Daoy (cell line): ENCODE results near the genes ARRDC2, PDE4C and LSM4.

- RAMPAGE, long total RNA = no peak
Measured at GRCh38 chr19:18000914-18002028, 6.7 kb upstream of the ARRDC2 start.

DNA sequence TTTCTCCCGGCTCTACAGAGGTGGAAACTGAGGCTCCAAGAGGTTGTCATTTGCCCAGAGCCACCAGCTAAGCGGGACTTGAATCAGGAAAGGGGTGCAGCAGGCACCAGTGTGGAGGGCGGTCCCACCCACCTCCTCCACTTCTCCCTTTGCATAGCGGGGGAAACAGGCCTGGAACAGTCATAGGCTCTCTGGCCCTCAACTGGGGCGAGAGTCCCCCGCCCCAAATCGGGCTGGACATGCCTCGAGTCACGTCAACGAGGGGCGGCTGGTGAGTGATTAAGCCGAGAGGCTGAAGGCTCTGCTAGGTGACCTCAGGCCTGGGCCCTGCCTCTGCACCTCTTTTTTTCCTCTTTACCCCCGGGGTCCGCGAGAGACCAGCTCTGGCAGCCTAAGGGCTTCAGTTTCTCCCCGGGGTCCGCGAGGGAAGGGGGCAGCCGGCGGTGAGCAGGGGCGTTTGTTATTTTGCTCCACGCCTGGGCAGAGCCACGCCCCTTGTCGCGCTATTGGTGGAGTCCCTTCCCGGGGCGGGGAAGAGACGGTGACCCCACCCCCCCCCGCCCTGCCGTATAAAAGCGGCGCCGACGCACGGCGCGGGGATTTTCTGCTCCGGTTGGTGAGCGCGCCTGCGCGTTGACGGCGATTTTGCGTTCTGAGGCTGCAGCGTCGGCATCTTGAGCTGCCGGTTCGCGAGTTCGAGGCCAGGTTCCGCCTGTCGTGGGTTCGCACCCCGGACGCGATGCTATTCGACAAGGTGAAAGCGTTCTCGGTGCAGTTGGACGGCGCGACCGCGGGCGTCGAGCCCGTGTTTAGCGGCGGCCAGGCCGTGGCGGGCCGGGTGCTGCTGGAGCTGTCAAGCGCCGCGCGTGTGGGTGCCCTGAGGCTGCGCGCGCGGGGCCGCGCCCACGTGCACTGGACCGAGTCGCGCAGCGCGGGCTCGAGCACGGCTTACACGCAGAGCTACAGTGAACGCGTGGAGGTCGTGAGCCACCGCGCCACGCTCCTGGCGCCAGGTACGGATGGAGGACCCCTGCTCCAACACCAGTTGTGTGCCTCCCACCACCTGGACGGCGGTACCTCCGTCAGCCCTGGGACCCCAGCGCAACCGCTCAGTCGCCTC lies at the start of gene ARRDC2:
ARRDC2 (plus strand) TSS at position 599 of the 1,120 bp plus-strand sequence.
- RAMPAGE, long total RNA = no peak

DNA sequence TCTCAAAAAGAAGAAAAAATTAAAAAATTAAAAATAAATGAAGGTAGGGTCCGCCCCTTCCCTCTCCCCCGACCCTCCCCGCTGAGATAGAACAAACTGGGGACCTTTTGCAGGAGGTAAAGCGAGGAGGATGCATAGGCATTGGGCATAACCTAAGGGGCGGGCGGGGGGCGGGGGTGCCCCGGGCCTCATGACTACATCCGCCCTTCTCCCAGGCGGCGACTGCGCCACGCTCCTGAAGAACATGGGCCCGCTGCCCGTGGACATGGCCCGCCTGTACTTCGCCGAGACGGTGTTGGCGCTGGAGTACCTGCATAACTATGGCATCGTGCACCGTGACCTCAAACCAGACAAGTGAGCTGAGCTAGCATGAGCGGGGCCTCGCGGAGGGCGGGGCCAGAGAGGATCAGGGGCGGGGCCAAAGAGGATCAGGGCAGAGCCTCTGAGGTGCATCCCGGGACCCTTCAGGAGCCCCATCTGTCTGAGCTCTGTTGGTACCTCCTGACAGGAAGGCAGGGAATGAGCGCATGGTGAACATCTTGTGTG lies 21.2 kb upstream of the PIK3R2 start:
- RAMPAGE, long total RNA = no peak

- RAMPAGE, long total RNA = no peak
Measured at GRCh38 chr19:18174832-18175806, 1.5 kb downstream of the IFI30 start.

- RAMPAGE, long total RNA = no peak
Measured at GRCh38 chr19:18182891-18183366, 9.3 kb downstream of the IFI30 start.

GRCh38 chr19:18204972-18205471 lies 1.2 kb upstream of the RAB3A start:
- RAMPAGE, long total RNA = no peak

GRCh38 chr19:18225520-18226801 lies at the start of gene PDE4C:
Gene PDE4C (minus strand): TSS chr19:18226438.
- RAMPAGE, long total RNA = no peak

DNA sequence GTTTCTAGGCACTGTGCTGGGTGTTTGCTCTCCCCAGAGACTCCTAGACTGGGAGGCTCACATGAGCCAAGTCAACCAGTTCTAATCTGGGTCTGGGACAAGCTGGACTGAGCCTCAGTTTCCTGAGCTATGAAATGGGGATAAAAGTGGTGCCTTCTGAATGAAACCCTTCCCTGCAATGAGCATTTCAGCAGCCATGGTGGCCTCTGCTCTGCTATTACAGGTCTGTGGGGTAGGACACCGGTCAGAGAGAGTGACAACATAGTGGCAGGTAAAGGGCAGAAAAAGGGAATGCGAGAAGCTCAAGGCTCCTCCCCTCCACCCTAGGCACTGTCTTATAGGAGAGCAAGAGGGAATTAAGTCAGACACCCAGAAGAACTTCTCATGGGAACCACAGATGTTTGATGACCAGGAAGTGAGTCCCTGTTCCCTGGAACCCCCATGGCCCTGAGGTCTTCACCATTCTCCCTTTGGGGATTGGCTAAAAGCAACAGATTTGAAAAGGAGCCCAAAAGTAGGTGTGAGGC lies 19.8 kb downstream of the IQCN start:
- RAMPAGE, long total RNA = no peak

DNA sequence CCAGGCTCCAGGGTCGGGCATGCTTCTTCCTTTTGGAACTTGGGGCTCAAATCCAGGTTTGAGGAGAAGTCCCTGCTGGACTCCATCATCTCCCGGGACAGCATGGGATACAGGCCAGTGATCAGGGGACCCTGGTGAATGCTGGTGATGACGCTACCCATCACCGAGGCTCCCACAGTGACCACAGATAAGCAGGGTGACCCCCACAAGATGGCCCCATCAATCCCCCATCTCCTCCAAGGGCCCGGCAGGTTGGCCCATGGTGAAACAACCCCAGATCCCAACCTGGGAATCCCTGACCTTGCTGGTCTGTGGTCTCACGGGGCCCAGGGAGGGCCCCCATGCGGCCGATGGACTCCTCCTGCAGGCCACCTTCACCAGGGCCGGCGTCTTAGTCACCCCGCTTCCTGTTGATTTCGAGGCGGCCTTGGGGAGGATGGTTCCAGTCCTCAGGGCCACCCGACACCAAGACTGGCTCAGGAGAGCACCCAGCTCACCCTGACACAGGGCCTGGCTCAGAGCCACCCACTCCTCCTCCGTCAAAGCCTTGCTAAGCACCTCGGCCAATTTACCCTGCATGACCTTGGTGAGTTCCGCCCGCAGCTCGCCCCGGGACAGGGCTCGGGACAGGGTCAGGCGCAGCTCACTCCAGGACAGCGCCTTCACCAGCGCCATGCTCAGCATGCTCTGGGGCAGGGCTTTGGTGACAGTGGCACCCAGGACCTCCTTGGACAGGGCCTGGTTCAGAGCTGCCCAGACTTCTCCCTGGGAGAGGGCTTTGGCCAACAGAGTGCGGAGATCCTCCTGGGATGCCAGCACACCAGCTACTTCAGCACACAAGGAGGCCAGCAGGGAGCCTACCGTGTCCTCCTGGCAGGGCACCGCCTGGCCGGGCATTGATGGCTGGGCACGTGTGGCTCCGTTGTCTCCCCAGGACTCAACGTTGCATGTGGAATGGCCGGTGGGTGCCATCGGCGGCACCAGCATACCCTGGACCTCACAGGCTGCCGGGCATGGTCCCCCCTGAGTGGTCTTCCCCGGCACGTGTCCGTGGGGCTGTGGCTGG lies 9.9 kb downstream of the IQCN start:
- RAMPAGE, long total RNA = no peak

DNA sequence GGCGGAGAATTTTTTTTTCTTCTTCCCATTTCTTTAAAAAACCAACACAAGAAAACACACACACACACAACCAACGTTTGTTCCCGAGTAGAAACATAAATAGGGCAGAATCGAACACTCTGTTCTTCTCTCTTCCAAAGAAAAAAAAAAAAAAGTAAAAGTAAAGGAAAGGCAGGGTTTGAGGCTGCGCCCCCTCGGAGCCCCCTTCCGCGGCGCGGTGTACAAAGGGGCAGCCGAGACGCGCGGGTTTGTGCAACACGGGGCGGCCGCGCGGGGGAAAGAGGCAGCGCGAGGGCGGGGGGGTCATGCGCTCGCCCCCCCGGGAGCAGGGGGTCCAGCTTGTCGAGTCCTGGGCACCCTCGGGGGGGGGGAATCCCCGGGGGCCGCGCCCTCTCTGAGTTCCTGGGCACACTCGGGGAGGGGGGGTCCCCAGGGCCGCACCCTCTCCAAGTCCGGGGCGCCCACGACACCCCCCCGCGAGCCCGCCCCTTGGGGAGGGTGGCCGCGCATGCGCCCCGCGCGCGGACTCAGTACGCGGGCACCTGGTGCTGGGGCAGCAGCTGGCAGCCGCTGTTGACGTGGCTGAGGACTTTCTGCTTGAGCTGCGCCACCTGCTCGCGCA lies 1.4 kb downstream of the JUND start:
- RAMPAGE, long total RNA = no peak

- RAMPAGE, long total RNA = no peak
Measured at GRCh38 chr19:18286975-18287851, 5.8 kb upstream of the JUND start.

- RAMPAGE, long total RNA = start-site peak on the minus strand at chr19:18323039-18323097, 1,450 and 295 reads in 2 replicates
Measured at GRCh38 chr19:18322775-18323494, at the start of gene LSM4. Gene LSM4 (minus strand): TSS chr19:18323076.

DNA sequence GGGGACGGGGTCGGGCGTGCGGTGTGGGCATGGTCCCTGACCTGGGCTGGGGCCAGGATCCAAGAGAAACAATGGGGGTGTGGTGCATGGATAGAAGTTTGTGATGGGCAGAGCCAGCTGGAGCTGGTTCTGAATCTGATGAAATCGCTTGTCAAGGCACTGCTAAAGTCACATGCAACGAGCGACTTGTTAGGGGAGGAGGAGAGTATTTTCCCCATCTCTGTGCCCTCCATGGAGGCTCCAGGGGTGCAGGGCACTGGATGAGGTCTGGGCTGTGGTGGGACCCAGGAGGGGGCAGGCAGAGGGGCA lies 746 bp downstream of the GDF15 start:
- RAMPAGE, long total RNA = no peak

GRCh38 chr19:18392400-18393054 lies 4.9 kb downstream of the LRRC25 start:
- RAMPAGE, long total RNA = no peak

DNA sequence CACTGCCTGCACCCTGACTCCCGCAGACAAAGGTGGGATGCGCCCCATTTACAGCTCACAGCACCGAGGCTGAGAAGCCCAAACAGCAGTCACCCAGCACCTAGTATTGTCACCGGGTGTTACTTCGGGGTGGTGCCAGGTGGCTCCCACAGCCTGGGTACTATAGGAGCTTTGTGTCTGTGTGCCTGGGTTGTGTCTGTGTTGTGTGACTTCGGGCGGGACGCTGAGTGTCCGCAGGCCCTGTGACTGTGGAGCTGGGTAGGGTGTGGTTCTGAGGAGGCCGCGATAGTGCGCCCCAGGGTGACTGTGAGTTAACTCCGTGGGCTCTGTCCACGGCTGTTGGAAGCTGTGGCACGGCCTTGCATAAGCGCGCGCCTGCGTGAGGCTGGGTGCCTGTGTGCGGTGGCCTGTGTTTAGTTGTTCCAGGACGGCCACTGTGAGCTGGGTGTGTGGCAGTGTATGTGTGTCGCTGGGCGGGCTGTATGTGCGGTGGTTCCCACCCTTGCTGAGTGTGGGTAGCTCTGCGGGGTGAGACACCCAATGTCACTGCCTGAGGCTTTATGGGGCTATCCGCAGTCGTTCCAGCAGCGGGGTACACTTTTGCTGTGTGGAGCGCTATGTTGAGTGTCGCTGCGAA lies 615 bp upstream of the SSBP4 start:
- RAMPAGE, long total RNA = no peak

- RAMPAGE, long total RNA = no peak
Measured at GRCh38 chr19:18432552-18433067, 5.3 kb downstream of the ISYNA1 start.

DNA sequence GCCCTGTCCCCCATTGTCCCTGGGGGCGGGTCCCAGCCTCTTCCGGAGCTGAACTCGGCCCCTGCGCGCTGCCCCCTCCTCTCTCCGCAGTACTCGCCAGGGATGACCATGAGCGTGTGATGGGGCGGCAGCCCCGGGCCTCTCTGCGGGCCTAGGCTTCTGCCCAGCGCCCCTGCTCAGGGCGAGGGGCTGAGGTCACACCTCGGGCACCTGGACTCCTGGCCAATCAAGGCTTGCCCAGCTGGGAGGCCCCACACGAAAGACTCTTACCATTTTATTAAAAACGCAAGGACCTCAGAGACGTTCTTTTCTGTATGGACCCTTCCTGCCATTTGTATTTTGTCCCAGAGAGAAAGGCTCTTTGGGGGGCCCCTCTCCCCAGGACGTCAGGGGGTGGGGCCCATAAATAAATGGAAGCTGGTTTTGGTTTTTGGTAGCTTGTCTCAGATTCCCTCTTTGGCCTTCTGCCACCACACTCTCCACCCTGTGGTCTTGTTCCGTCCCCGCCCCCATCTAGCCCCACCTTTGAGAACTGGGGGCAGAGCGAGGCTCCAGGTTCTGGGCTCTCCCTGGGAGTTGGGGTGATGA lies 3.7 kb downstream of the ISYNA1 start:
- RAMPAGE, long total RNA = no peak

- RAMPAGE, long total RNA = no peak
Measured at GRCh38 chr19:18435938-18436651, 1.8 kb downstream of the ISYNA1 start.

DNA sequence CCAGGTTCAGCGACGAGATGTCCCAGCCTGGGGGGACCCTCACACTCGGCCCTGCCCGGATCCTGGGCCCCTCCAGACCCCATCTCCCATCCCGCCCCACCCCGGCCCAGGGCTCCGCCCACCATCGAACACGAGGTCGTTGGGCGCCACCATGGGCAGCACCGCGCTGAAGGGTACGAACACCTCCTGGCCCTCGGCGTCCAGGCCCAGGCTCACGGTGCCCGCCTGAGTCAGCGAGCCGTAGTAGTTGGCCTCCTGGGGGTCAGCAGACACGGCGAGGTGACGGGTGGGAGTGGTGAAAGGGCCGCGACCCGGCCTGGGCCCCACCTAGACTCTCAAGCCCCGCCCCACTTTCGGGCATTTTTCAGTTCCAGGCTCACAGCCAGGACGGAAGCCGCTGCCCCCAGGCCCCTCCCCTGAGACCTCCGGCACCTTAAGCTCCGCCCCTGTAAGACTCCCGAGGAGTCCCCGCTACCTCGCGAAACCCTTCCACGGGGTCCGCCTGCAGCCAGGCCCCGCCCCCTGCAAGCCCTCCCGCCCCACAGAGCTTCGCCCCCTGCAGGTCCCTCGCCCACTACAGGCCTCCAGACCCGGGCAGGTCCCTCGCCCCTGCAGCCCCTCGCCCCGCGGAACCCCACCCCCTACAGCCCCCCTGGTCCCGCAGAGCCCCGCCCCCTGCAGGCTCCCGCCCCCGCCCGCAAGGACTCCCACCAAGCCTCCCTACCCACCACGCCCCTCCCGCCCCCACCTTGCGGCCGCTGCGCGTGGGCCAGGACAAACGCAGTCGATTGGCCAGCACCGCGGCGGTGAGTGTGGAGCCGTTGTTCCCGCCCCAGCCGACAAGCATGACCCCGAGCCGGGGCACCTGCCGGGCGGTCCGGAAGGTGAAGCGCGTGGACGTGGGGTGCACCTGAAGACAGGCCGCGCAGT lies 817 bp downstream of the ISYNA1 start:
- RAMPAGE, long total RNA = no peak

GRCh38 chr19:18440860-18441841 lies 3.2 kb upstream of the ISYNA1 start:
- RAMPAGE, long total RNA = no peak